Colon Carcinoma Metastatic in the Brain (tissue), 2 donors: ENCODE data around the genes ZC2HC1C and BATF.

DNA sequence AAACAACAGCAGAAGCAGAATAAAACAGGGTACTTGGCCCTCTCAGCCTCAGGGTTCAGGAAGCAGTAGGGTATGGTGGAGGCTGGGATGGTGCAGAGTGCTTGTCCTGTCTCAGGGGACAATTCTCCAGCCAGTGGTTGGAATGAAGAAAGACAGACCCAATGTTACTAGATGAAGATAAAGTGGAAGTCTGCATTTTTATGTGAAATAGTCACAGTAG lies 32.4 kb downstream of the PROX2 start:
- PRO-cap, 2 experiments, result no peak in any of the 2 experiments

DNA sequence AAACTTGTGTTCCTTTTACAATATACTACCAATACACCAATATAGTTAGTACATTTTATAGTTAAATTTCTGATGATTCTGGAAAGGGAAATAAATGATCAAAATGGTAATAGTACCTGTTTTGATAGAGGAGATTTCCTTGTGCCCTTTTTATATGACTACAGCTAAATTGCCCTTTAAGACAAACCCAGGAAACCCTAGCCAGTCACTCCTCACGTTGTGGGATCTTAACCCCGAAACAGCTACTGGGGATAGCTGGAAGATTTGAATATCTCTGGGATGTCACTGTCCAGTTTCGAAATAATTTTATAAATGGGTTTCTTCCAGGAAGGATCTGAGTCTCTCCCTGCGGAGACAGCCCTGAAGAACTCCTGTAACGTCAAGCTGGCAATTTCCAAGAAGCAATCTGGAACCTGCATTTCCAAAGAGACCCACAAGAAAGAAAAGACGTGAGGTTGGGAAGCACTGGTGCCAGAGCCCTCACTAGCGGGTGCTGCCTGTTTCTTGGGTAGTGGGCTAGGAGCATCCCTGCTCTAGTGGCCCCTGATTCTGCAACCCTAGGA lies 21.0 kb downstream of the PROX2 start:
- PRO-cap, 2 experiments, result no peak in any of the 2 experiments

GRCh38 chr14:74882076-74882941 lies 593 bp downstream of the DLST start:
- PRO-cap, 2 experiments, result peak in 2 of 2 experiments; most common plus-strand start chr14:74882304 (in 2); most common minus-strand start chr14:74882303 (in 2)

DNA sequence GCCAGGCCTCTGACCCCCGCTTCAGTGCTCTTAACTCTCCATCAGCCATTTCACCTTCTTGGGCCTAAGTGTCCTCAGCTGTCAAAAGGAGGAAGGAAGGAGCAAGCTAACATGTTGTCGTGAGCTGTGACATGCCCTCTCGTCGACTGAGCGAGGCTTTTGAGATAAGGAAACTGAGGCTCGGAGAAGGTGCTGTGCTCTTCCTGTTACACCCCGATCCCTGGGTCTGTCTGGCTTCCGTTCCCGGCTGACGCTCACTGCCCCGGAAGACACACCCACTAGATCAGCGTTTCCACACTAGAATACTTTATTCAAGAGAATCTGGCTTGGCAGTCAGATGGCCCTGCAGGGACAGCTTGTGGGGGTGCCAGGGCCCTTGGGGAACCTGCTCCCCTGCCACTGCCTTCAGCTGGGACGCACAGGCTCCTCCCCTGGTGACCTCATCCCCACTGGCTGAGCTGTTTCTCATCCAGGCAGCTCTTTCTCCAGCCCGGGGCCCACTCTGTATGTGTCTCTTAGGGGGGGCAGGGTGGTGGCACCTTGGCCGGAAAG lies 13.8 kb downstream of the PGF start:
- PRO-cap, 2 experiments, result peak in 1 of 2 experiments; most common plus-strand start position 476 of the sequence (in 1); most common minus-strand start position 222 of the sequence (in 1)

DNA sequence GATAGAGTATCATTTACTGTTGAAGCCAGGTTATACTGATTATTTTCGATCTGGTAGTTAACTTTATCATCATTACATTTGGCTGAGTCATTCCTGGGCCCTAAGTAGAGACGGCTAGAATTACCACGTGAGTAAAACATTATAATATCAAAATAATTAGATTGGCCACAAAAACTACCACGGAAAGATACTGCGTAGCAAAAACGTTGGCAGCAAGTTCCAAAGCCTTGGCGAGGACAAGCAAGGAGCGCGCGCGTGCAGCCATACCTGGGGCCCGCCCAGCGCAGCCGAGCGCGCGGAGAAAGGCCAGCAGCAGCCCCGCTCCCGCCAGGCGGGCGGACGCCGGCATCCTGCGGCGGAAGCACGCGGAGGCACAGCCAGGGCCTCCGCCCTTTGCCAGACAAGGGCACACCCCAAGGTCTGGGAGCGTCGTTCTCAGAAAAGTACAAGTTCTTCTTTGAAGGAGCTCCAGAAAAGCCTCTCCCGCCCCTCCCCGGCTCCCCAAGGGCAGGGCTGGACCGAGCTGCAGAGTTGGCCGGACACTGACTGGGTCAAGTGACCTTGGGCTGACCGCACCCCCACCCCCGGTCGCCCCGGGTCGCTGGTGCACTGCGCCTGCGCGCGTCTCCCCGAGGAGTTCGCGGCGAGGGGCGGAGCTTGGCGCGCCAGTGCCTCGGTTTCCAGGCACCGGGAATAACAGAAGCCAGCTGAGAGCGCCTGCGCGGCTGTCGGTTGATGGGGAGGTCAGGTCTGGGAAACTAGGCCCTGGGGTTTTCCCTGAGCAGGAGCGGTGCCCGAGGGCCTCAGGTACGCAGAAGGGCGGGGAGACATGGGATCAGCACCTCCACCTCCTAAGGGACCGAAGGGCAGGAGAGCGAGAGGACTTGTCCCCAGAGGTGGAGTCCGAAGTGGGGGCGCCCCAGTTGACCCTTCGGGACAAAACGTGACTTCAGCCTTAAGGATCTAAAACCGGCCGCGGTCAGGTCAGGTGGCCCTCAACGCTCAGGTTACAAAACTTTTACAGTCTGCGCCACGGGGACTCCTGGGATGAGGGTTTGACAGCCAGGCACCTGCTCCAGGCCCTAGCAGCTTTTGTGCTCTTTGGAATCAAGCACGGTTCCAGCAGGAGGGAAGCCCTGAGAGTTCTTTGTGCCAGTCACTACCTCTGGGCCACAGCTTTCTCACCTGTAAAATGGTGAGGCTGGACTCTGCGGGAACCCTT lies at the start of gene ZC2HC1C:
Gene ZC2HC1C, plus strand, starts transcription at position 699 of the 1,222 bp plus-strand sequence.
- PRO-cap, 2 experiments, result peak in 2 of 2 experiments; most common plus-strand start position 286 of the sequence (in 1); most common minus-strand start position 331 of the sequence (in 1)

GRCh38 chr14:75238964-75239658 lies 39.5 kb upstream of the FOS start:
- PRO-cap, 2 experiments, result no peak in any of the 2 experiments

- PRO-cap, 2 experiments, result no peak in any of the 2 experiments
Observed at GRCh38 chr14:75251949-75252863, 26.4 kb upstream of the FOS start.

- PRO-cap, 2 experiments, result no peak in any of the 2 experiments
Observed at GRCh38 chr14:75258145-75258632, 20.4 kb upstream of the FOS start.

GRCh38 chr14:75280373-75280759 lies 1.7 kb downstream of the FOS start:
- PRO-cap, 2 experiments, result no peak in any of the 2 experiments

- PRO-cap, 2 experiments, result no peak in any of the 2 experiments
Observed at GRCh38 chr14:75429734-75429938, 1.8 kb downstream of the JDP2 start.

DNA sequence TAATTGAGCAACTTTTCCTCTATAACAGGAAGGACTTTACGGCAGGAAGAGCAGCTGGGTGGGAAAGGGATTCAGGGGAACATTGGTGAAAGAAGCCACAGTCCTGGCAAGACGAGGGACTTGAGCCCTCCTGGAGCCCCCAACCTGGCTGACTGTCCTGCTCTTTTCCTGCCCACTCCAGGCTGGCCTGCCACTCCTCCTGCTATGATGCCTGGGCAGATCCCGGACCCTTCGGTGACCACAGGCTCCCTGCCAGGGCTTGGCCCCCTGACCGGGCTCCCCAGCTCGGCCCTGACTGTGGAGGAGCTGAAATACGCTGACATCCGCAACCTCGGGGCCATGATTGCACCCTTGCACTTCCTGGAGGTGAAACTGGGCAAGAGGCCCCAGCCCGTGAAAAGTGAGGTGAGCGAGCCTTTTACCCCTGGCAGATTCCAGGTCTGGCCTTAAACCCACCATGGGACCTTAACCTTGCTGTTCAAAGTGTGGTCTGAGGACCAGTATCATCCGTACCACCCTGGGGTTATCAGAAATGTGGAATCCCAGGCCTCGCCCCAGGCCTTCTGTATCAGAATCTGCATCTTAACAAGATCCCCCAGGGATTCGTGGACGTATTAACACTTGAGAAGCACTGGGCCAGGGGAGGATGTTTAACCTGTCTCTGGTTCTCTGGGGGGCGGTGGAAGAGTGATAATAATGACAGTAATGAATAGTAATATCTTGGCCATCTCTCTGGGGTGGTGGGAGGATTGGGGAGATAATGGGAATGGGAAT lies 10.1 kb downstream of the JDP2 start:
- PRO-cap, 2 experiments, result no peak in any of the 2 experiments

DNA sequence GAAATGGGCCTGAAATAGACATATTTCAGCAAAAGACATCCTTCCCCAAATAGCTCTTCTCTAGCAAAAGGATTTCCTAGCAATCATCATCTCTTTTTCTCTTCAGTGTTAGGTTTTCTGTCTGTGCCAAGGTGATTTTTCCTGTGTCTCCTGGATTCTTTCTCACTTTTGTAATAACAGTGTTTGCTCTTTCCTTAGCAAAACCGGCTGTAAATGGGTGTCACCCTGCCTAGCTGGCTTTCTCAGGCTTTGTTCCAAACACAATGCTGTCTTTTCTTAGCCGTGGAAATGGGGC lies 21.8 kb downstream of the JDP2 start:
- PRO-cap, 2 experiments, result no peak in any of the 2 experiments

DNA sequence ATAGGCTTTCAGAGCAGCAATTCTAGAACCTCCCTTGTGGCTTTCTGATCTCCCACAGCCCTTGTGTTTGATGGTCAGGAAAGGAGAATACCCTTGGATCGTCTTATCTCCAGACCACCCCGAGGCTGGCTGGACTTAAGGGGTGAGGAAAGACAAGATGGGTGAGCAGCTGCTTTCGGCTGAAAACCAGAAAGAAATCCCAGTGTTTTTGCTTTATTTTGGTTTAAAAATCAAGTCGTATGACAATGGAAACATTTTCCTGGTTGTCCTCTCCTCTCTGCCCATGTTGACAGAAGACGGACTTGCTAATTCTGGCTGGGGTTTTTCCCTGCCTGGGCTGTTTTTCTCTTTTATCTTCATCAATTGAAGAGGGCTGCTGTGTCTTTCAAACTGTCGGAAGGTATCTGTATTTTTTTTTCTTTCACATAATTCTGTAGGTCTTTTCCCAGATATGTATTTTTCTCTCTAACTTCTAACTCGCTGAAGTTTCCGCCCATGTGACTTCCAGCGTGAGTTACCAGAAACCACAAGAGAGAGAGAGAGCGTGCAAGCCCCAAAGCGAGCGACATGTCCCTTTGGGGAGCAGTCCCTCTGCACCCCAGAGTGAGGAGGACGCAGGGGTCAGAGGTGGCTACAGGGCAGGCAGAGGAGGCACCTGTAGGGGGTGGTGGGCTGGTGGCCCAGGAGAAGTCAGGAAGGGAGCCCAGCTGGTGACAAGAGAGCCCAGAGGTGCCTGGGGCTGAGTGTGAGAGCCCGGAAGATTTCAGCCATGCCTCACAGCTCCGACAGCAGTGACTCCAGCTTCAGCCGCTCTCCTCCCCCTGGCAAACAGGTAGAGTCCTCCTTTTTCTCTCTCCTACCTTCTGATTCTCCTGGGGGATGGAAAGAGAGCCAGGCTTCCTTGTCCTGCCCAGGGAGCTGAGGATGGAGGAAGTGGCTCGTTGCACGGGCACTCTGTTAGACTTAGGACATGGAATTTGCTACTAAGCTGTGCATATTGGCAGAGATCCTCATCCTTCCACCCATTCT lies at the start of gene BATF:
Gene BATF, plus strand, starts transcription at position 556 of the 1,029 bp plus-strand sequence.
- PRO-cap, 2 experiments, result no peak in any of the 2 experiments

- PRO-cap, 2 experiments, result no peak in any of the 2 experiments
Observed at GRCh38 chr14:75635954-75636821, 24.5 kb downstream of the ERG28 start.

- PRO-cap, 2 experiments, result no peak in any of the 2 experiments
Observed at GRCh38 chr14:75941257-75941510, 40.6 kb downstream of the TGFB3 start.

DNA sequence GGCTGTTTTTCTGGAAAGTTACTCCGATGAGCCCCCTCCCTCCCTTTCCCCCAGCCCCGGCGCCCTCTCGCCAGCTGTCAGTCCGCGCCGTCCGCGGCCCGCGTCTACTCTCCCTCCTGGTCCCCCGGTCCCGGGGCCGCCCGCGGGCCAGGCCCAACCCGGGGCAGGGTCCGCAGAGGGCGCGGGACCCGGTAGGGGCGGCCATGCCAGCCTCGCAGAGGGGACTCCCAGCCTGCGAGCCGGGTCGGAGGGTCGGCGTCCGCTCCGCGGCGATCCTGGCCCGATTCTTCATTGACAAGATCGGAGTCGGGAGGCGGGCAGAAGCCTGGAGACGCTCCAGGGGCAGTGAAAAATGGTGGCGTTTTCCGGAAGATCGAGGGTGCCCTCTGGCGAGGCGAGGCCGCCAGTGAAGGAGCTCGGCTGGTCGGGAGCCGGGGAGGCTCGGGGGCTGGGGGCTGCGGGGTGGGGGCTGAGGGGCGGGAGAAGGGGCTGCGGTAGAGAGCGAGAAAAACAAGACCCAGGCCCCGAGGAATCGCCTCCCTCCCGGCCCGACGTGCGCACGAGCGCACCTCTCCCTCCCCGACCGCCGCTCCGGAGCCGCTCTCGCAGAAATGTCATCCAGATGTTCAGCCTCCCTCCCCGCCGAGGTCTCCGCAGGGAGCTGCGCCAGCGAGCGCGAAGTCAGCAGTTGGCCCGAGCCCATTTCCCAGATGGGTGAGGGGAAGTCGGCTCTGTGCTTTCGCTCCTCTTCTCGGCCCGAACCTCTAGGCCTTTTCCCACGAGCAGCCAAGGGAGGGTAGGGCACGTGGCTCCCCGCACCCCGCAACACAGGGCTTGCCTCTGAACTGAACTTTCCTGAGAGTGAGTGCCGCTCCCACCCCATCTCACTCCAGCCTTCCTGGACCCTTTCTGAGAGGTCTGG lies 690 bp upstream of the TGFB3 start:
- PRO-cap, 2 experiments, result peak in 2 of 2 experiments; most common plus-strand start position 411 of the sequence (in 1); most common minus-strand start position 293 of the sequence (in 2)

DNA sequence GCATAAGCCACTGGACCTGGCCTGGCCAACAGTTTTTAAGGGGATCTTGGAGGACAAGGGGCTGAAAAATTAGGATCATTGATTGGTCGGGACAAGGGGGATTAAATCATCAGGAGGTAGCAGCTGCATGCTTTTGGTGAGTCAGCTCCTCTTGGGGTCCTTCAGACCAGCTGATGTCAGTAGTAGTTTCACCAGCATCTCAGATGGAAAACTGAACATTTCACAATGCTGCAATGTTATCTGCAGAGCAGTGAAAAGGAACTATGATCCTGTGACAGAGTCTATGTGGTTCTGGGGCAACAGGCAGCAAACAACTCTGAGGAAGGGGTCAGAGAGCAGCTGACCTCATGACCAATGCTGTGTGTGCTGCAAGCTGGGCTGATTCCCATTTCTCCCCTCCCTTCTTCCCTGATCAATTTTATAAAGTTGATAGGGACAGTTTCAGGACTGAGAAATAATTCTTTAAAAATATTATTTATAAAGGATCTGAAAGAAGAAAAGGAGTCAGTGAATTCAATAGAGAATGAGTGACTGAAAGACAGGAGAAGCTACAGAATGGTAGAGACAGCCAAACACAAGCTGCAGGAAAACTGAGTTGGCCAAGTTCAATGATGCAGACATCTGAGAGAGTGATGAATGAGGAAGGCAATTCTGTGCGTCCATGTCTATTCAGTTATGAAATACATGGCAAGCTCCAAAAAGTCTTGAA lies 6.5 kb downstream of the LRRC74A start:
- PRO-cap, 2 experiments, result no peak in any of the 2 experiments

- PRO-cap, 2 experiments, result no peak in any of the 2 experiments
Observed at GRCh38 chr14:76844041-76844606, 17.9 kb downstream of the LRRC74A start.

DNA sequence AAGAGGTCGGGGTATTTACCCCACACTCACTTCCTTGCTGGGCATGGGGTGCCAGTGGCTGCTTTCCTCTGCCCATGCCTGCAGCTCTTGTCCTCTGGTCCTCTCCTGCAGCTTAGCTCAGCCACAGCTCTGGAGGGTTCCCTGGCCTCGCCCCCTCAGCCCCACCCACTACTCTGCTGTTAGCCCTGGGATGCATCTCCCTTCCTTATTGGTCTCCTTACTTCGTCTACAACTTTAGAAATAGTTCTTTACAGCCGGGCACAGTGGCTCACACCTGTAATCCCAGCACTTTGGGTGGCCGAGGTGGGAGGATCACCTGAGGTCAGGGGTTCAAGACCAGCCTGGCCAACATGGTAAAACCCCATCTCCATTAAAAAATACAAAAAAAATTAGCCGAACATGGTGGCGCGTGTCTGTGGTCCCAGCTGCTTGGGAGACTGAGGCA lies 79.9 kb downstream of the IRF2BPL start:
- PRO-cap, 2 experiments, result no peak in any of the 2 experiments

- PRO-cap, 2 experiments, result peak in 1 of 2 experiments; most common plus-strand start chr14:76953581 (in 1)
Observed at GRCh38 chr14:76953235-76953992, 75.1 kb downstream of the IRF2BPL start.